ENCODE measurements around the gene ZNF181.

- RRBS = no CpG with 5 or more reads among the region's 8 CpGs
Measured at GRCh38 chr19:33820925-33821156, 24.2 kb downstream of the KCTD15 start.

GRCh38 chr19:34253745-34254144, 609 bp upstream of the GARRE1 start:
- RRBS = 15% methylated on average over 1 of the region's 14 CpGs

DNA sequence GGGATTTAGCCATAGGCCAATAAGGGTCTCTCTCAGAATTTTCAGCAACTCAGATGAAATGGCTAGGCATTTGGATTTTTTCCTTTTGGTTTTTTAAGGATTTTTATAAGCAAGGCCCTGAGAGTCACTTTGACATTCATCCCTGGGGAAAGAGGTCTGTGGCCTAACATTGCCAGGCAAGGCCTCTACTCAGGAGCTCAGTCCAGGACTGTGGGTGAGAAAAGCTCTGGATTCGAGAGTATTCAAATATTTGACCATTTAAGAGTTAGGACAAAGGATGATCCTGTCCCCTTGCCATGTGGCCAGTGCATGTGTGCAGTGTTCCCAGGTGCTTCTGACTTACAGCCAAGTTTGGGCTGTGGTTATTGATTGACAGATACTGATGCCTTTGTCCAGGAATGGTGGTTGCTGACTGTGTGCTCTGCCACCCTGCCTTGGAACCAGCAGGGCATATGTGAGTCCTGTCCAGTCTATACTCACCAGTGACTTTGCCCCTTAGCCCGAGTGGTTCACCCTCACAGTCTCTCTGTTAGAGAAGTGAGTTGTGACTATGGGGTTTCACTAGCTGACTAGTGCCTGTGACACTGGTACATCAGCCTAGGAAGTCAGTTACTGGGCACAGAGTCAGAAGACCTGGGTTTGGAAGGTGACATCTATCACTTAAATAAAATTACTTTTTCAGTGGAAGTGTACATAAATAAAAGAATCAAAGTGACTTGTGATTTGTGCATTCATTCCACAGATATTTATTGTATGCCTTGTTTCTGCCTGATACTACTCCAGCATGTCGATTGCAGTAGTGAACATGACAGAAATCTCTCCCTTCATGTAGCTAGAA, 51.9 kb downstream of the GARRE1 start:
- RRBS = no CpG with 5 or more reads among the region's 3 CpGs

GRCh38 chr19:34329939-34330541, 35.0 kb upstream of the GPI start:
- RRBS = no CpG with 5 or more reads among the region's 7 CpGs

- RRBS = 97% methylated on average over 3 of the region's 8 CpGs
Measured at GRCh38 chr19:34383391-34383934, 18.5 kb downstream of the GPI start.

GRCh38 chr19:34392861-34393540, 11.2 kb upstream of the PDCD2L start:
- RRBS = no CpG with 5 or more reads among the region's 18 CpGs

- RRBS = no CpG with 5 or more reads among the region's 4 CpGs
Measured at GRCh38 chr19:34459627-34460319, 21.8 kb upstream of the WTIP start.

DNA sequence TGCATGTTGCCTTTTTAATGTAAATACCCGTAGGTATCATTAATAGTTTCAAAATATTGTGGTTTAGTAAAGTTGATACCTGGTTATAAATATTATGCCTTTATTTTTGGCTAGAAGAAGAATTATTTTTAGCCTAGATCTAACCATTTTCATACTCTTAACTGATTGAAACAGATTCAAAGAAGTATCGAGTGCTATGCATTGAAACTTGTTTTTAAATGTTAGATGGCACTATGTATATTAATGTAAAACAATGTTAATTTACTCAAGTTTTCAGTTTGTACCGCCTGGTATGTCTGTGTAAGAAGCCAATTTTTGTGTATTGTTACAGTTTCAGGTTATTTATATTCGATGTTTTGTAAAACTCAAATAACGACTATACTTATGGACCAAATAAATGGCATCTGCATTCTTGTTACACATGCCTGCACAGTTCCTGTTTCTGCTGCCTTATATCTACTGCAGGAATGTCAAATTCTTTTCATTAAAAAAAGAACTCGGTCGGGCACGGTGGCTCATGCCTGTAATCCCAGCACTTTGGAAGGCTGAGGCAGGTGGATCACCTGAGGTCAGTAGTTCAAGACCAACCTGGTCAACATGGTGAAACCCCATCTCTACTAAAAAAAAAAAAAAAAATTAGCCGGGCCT, 12.0 kb upstream of the WTIP start:
- RRBS = no CpG with 5 or more reads among the region's 9 CpGs

- RRBS = 10% methylated on average over 7 of the region's 40 CpGs
Measured at GRCh38 chr19:34501192-34502186, 19.9 kb downstream of the WTIP start.

GRCh38 chr19:34666693-34667518, 10.1 kb downstream of the SCGB2B2 start:
- RRBS = no CpG with 5 or more reads among the region's 25 CpGs

DNA sequence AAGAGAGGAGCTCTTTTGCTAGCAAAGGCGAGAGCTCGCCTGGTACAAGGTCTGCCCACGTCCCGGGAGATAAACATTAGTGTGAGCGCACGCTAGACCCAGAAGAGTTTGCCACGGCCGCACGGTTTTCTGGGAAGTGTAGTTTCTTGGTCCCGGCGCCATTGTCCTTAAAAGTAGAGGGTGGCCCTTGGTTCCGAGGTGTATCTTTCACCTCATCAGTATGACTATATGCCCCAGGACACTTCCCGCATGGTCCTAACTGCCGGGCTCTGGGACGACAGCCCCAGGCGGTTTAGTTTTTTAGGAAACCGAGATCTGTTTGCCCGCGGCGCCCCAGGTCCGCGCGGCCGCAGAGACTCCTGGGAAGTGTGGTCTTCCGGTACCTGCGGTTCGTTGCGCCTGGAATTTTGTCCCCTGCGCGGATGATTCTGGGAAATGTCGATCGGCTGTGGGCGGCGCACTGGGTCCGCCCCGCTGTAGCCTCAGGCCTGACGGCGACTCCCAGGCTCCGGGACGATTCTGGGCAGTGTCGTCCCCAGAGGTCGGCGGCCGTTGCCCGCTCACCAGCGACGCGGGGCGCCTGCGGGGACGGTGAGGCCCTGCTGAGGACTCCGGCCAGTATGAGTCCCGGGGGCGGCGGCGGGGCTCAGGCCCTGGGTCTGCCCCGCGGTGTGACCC, at the start of gene ZNF181:
Gene ZNF181 (plus strand): TSS at position 474 of the 678 bp plus-strand sequence.
- RRBS = 1% methylated on average over 26 of the region's 58 CpGs

- RRBS = 8% methylated on average over 8 of the region's 32 CpGs
Measured at GRCh38 chr19:34999069-35000065, 756 bp upstream of the GRAMD1A start.

DNA sequence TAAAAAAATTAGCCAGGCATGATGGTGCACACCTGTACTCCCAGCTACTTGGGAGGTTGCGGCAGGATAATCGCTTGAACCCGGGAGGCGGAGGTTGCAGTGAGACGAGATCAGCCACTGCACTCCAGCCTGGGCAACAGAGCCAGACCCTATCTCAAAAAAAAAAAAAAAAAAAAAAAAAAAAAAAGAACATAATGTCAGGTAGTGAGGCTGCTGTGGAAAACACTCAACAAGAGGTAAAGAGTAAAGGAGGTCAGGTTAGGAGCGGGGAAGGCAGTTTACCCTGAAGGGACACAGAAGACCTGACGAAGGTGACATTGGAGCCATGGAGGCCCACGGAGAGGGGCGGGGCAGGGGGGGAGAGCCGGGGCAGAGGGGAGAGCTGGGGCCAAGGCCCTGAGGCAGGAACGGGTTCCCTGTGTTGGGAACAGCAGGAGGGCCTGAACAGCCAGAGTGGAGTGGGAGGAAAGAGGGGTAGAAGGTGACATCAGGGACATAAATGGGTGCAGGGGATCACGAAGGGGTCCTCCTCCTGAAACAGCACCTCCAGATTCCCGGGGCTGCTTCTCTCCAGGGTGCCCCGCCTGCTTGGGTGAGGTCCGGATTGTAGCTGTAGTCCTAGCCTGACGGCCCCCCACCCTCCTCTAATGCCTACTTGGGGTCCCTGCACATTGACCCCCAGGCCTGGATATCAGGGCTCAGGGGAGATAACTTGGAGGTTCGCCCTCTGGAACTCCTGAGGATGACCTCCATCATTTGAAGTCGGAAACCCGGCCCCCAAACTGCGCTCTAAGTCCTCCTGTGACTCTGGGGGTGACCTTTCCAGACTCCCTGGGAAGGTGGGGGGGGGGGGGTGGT, 654 bp upstream of the SCN1B start:
- RRBS = 46% methylated on average over 3 of the region's 20 CpGs

DNA sequence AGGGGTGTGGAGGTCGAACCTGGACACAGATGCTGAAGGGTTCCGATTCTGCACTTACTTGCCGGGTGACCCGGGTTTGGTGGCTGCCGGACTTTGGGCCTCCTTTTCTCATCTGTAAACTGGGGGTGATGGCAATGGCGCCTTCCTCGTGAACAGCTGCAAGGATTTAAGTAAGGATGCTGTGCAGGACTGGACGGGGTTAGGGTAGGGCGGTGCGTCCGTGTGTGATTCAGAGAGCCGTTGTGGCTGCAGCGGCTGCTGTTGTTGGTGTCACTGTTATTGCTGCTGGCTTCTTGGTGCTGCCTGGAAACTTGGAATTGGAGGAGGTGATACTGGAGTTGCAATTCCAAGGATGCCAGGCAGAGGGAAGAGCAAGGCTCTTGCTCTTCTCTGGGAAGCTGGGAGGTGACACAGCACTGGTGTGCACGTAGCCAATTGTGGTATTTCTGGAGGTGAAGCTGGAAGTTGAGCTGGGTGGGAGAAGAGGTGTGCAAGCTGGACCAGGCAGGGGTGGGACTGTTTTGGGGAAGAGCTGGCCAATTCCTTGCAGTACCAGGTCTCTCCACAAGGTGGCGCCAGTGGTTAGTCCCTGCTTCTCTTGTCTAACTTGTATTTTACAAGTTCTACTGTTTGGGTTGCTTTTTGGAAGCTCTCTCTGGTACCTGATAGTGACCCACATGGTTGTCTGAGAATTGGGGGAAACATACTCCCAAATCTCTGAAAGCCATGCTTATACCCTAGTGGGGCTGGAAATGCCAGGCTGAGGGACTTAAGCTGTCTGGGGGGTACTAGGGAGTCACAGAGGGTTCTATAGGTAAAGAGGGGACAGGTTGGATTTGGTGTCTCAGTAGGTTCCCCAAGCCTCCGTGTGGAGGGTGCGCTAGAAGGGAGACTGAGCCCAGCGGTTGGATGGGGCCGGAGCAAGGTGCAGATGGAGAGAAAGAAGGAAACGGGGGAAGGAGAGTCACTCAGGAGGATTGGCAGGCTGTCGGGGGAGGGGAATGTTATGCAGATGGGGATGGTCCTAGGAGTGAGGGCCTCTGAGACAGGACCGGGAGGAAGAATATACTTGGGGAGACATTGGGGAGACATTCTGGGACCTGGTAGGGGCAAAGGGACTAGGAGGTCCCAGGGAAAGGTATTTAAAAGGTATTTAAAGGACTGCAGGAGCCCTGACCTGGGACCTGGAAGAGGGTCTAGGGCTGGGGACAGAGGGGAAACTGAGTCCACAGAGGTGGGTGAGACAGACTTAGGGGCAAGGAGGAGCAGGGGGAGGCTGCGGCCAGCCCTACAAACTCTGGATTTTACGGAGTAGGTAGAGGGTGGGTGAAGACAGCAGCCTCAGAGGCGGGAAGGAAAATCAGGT, 2.9 kb downstream of the HPN start:
- RRBS = 90% methylated on average over 2 of the region's 25 CpGs

DNA sequence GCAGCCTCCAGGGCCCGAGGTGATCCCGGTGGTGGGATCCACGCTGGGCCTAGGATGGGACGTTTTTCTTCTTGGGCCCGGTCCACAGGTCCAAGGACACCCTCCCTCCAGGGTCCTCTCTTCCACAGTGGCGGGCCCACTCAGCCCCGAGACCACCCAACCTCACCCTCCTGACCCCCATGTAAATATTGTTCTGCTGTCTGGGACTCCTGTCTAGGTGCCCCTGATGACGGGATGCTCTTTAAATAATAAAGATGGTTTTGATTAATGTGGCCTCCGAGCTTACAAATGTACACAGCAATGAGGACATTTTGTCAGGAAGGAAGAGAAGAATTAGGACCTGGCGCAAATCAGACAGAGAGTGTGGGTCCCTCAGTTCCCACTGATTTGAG, 24.8 kb downstream of the HPN start:
- RRBS = 90% methylated on average over 5 of the region's 10 CpGs

GRCh38 chr19:35138419-35138724, 252 bp upstream of the FXYD1 start:
- RRBS = no CpG with 5 or more reads among the region's 7 CpGs

DNA sequence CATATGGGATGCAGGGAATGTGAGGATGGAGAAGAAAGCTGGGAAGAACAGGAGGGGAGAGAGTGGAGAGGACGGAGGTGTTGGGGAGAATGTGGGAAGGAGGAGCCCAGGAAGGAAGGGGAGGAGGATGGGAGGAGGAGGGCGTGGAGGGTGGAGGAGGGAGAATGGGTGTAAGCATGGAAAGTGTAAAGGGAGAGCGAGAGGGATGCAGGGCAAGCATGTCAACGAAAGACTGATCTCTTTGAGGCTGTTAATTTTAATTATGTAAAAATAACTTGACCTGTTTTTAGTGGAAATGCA, 2.0 kb upstream of the FXYD5 start:
- RRBS = no CpG with 5 or more reads among the region's 4 CpGs

- RRBS = no CpG with 5 or more reads among the region's 6 CpGs
Measured at GRCh38 chr19:35206211-35206907, 22.2 kb downstream of the FAM187B start.

GRCh38 chr19:35261787-35263005, 6.6 kb upstream of the USF2 start:
- RRBS = no CpG with 5 or more reads among the region's 24 CpGs

DNA sequence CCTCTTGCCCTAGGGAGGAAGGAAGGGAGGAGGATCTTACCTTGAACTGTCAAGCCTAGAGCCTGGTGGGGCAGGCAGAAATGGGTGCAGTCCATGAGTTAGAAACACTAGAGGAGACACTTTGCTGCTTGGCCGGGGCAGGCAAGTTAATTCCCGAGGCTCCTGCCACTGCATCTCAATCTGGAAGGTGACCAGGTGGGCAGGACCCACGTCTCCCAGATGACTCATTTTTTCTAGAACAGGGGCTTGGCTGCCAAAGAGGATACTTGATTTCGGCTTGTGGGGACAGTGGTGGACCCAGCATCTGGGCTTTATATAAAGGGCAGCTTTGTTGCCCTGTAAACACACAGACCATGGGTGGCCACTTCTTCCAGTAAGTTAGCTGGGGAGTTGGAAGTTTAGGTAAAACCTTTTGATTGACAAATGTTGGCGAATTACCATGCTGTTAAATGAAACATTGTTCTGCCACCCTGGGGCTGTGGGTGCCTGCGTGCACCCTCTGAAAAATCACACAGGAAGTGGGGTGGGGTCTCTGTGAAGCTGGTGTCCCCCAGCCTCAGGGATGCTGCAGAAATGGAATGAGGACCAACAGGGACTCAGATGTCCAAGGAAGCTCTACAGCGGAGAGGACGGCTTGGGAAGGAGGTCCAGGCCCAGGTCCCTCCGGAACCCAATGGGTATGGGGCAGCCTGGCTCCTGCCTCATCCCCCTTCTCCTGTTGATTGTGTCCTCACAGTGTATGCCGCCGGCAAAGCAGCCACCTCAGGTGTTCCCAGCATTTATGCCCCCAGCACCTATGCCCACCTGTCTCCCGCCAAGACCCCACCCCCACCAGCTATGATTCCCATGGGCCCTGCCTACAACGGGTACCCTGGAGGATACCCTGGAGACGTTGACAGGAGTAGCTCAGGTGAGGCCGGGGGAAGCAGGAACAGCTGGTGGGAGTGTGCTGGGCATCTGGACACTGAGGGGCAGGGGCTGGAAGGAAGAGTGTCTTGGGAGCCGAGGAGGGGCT, 2.8 kb upstream of the USF2 start:
- RRBS = 95% methylated on average over 3 of the region's 16 CpGs